ENCODE data around the gene LLGL2.

GRCh38 chr17:75356415-75357322 is 48.8 kb downstream of the GRB2 start:
- PRO-cap = no peak
- RAMPAGE, long total RNA, 3 experiments = no peak in any of the 3 experiments

DNA sequence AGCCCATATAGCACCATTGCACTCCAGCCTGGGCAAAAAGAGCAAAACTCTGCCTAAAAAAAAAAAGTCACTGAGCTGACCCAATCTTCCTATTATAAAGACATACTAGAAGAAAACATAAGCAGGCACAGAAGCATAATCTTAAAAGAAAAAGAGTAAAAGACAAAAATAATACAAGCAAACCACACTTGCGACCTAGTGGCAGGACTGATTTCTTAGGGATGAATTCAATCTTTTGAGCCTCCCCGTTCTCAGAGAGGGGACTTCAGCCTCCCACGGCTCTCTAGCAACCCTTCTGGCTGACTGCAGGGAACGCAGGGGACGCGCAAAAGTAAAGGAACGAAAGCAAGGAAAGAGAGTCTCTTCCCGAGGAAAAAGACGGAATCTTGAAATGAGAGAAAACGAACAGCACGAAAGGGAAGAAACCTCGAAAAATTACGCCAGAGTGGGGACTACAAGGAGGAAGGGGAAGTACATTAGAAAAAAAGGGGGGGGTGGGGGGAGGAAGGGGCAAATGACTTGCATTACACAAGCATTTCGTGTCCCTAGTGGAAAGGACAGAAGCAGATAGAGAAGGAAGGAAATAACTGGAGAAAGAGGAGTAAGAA is 1.3 kb downstream of the GRB2 start:
- PRO-cap = no peak
- RAMPAGE, long total RNA, 3 experiments = no peak in any of the 3 experiments

DNA sequence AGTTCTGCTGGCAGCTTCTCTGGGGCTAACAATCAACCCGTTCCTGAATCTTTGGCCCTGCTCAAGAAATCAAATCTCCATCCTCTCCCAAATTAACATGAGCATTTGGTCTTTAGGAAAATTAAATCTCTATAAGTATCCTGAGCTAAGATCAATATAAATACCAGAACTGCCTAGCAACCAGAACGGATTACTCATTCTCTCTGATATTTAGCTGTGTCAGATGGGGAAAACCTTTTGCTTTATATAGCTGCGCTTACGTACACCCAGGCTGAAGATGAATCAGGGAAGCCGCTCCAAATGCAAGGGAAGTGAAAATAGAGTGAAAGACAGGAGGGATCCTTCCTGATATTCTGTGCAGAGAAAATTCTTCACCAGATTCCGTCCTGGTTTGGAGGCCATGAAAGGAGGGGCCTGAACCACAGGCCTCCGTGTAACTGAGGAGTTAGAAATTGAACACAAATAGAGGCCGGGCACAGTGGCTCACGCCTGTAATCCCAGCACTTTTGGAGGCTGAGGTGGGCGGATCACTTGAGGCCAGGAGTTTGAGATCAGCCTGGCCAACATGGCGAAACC is 23.4 kb upstream of the GRB2 start:
- PRO-cap = unidirectional peak, plus-strand start at position 263 of the sequence
- RAMPAGE, long total RNA, 3 experiments = no peak in any of the 3 experiments

- PRO-cap = no peak
- RAMPAGE, long total RNA, 3 experiments = no peak in any of the 3 experiments
These were observed 1.5 kb downstream of the CASKIN2 start for GRCh38 chr17:75513816-75514214.

- PRO-cap = bidirectional peak, plus-strand start at chr17:75525697, minus-strand start at chr17:75525532
- RAMPAGE, long total RNA, 3 experiments = no peak in any of the 3 experiments
These were observed at the start of gene LLGL2 for GRCh38 chr17:75525647-75525867. Gene LLGL2 (plus strand): TSS chr17:75525697.

- PRO-cap = no peak
- RAMPAGE, long total RNA, 3 experiments = no peak in any of the 3 experiments
These were observed 29.7 kb upstream of the MYO15B start for GRCh38 chr17:75557934-75558338.

GRCh38 chr17:75703385-75704262 is 17.6 kb upstream of the ITGB4 start:
- PRO-cap = no peak
- RAMPAGE, long total RNA, 3 experiments = no peak in any of the 3 experiments

DNA sequence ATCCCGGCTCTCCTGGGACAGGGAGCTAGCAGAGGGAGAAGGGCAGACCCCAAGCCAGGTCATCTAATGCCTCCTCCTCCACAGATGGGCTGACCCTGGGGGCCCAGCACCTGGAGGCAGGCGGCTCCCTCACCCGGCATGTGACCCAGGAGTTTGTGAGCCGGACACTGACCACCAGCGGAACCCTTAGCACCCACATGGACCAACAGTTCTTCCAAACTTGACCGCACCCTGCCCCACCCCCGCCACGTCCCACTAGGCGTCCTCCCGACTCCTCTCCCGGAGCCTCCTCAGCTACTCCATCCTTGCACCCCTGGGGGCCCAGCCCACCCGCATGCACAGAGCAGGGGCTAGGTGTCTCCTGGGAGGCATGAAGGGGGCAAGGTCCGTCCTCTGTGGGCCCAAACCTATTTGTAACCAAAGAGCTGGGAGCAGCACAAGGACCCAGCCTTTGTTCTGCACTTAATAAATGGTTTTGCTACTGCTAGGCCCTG is 7.6 kb downstream of the GALK1 start:
- PRO-cap = no peak
- RAMPAGE, long total RNA, 3 experiments = no peak in any of the 3 experiments

- PRO-cap = no peak
- RAMPAGE, long total RNA, 3 experiments = no peak in any of the 3 experiments
These were observed 2.4 kb downstream of the H3-3B start for GRCh38 chr17:75777262-75777433.

GRCh38 chr17:75778536-75779655 is 683 bp downstream of the H3-3B start:
- PRO-cap = bidirectional peak, plus-strand start at chr17:75779538, minus-strand start at chr17:75779353
- RAMPAGE, long total RNA, 3 experiments = no peak in any of the 3 experiments

- PRO-cap = bidirectional peak, plus-strand start at chr17:75783305, minus-strand start at chr17:75783229
- RAMPAGE, long total RNA, 3 experiments = no peak in any of the 3 experiments
These were observed 1.5 kb upstream of the UNK start for GRCh38 chr17:75782864-75783793.

DNA sequence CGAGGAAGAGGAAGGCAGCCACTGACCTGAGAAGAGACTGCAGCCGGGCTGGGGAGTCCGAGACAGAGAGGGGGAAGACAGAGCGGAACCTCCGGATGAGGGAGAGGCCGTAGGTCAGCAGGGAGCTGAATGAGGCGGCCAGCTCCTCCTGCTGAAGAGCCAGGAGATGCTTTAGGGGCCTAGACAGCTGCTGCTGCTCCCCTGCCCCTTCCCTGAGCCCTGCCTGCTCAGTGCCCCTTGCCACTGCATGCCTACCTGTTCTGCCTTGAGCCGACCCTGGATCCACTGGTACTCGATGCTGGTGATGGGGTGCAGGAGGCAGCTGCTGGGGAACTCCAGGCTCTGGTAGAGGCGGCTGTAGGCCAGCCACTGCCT is 7.7 kb downstream of the UNC13D start:
- PRO-cap = no peak
- RAMPAGE, long total RNA, 3 experiments = no peak in any of the 3 experiments

GRCh38 chr17:75922988-75923606 is 17.7 kb downstream of the FBF1 start:
- PRO-cap = no peak
- RAMPAGE, long total RNA, 3 experiments = no peak in any of the 3 experiments

DNA sequence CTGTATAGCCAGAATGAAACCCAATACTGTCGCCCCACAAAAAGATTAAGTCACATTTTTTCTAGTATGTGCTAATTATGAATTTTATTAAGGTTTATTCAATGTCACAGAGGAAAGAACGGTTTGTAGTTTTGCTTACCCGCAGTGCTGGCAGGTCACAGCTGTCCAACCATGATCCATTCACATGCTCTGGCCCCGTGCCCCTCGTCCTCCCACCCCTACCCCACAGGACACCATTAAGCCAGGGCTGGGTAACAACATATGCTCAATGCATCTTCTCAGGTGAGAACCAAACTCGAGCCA is 561 bp upstream of the FBF1 start:
- PRO-cap = no peak
- RAMPAGE, long total RNA, 3 experiments = no peak in any of the 3 experiments

DNA sequence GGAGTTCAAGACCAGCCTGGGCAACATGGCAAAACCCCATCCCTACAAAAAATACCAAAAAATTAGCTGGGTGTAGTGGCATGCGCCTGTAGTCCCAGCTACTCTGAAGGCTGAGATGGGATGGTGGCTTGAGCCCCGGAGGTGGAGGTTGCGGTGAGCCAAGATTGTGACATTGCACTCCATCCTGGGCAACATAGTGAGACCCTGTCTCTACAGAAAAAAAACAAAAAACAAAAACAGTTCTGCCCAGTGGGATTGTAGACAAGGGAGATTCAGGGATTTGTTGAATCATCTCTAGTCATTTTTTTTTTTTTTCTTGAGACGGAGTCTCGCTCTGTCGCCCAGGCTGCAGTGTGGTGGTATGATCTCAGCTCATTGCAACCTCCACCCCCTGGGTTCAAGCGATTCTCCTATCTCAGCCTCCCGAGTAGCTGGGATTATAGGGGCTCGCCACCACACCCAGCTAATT is 1.1 kb downstream of the TEN1 start:
- PRO-cap = no peak
- RAMPAGE, long total RNA, 3 experiments = no peak in any of the 3 experiments

DNA sequence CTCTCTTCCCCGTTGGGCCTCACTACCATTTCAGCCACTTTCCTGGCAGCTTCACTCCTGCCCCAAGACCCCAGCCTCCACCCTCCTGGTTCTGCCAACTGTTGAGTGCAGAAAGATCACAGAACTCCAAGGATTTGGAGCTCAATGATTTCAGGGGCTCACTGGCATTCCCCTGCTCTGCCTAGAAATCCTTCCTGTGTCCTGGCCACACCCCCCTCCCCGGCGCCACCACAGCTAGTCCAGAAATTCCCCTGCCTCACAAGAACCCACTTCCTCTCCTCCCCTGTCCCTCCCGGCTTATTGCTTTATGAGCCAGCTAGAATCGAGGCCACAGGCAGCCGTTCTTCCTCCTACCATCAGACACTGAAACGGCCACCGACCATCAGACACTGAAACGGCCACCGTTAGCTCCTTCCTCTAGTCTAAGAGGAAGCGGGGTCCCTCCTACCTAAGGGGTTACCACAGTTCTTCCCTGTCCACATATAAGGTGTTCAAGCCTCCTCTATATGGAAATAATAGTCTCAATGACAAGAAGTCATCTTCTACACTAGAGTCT is 3.4 kb upstream of the CDK3 start:
- PRO-cap = no peak
- RAMPAGE, long total RNA, 3 experiments = no peak in any of the 3 experiments

GRCh38 chr17:76009582-76010796 is 9.3 kb downstream of the CDK3 start:
- PRO-cap = no peak
- RAMPAGE, long total RNA, 3 experiments = no peak in any of the 3 experiments

DNA sequence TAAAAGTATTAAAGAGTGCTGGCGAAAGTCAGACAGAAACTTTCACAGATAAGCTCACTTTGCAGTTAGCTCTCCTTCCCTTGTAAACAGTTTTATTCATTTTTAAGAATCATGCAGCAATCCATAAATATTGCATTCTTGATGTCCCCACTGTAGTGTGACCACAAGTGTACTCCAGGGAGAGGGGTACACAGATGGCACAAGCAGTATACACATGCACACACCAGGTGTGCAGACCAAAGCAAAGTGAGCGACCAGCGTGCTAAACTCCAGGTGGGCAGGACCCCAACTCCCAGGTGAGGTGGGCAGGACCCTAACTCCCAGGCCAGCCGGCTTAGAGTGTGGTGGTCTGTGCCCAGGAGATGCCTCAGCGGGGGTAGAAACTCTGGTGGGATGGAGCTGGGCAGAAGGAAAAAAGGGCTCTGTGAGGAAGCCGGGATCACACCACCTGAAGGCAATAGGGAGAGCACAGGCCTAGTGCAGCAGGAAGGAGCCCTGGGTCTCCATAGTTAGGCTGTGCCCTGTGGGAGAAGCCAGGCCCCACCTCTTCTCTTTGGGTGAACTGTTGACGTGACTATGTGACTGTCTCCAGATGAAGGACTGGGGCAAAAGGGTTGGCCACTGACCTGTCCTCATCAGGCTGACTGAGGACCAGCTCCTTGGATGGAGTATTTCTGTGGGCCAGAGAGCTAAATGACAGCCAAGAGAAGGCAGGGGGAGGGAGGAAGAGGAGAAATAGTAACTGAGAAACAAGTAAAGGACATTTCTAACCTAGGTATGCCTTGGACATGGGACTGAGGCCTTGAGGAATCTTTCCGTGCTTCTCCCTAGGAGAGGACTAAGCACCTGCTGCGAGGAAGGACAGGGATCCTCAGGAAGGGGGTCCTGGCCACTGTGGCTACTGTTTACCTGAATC is 1.6 kb upstream of the FOXJ1 start:
- PRO-cap = no peak
- RAMPAGE, long total RNA, 3 experiments = no peak in any of the 3 experiments

- PRO-cap = no peak
- RAMPAGE, long total RNA, 3 experiments = no peak in any of the 3 experiments
These were observed 15.3 kb upstream of the FOXJ1 start for GRCh38 chr17:76156371-76156643.

- PRO-cap = unidirectional peak, minus-strand start at chr17:76246706
- RAMPAGE, long total RNA, 3 experiments = no peak in any of the 3 experiments
These were observed 6.2 kb upstream of the RNF157 start for GRCh38 chr17:76246372-76247073.